Hair follicle dermal papilla cell (primary cell): Measurements from ENCODE around the gene TXNDC5.

DNA sequence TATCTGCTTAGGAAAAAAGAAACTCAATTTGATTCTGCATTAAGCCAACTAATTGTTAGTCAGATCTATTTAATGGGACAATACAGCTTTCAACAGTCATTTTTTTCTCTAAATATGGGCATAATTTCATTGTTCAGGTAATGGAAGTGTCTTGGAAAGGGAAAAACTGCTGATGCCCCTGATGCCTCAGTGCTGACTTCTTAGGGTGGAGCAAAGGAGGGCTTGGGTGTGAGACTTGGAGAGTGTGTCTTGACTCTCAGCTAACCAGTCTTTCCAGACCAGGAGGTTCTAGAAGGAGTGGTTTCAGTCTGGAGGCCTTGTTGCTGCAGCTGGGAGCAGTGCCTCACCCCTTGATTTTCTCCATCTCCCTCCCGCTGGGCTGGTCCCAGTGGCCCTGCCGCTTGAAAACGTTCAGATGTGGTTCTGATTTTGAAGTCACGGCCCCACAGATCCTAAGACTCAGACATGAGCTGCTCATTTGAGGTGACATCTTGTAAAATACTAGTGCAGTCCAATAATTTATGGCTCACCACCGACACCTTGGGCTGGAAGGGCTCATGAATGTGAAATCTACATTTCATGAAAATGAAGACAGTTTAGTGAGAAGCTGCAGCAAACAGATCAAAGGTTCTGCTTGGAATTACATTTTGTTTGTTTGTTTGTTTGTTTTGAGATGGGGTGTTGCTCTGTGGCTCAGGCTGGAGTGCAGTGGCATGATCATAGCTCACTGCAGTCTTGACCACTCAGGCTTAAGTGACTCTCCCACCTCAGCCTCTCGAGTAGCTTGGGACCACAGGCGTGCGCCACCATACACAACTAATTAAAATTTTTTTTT, 5.5 kb downstream of the DSP start:
- CAGE, long polyA plus RNA, result no peak

DNA sequence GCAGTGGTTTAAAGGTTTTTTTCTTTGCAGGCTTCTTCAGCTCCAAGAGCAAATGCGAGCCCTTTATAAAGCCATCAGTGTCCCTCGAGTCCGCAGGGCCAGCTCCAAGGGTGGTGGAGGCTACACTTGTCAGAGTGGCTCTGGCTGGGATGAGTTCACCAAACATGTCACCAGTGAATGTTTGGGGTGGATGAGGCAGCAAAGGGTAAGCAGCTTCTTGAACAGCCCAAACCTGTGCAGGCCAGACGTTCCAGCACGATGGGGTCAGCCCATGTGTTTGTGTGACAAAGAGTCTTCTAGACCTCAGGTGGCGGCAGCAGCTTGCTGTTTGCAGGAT, 17.7 kb downstream of the DSP start:
- CAGE, long polyA plus RNA, result no peak

- CAGE, long polyA plus RNA, result no peak
Measured at GRCh38 chr6:7727101-7727661, 1.3 kb downstream of the BMP6 start.

DNA sequence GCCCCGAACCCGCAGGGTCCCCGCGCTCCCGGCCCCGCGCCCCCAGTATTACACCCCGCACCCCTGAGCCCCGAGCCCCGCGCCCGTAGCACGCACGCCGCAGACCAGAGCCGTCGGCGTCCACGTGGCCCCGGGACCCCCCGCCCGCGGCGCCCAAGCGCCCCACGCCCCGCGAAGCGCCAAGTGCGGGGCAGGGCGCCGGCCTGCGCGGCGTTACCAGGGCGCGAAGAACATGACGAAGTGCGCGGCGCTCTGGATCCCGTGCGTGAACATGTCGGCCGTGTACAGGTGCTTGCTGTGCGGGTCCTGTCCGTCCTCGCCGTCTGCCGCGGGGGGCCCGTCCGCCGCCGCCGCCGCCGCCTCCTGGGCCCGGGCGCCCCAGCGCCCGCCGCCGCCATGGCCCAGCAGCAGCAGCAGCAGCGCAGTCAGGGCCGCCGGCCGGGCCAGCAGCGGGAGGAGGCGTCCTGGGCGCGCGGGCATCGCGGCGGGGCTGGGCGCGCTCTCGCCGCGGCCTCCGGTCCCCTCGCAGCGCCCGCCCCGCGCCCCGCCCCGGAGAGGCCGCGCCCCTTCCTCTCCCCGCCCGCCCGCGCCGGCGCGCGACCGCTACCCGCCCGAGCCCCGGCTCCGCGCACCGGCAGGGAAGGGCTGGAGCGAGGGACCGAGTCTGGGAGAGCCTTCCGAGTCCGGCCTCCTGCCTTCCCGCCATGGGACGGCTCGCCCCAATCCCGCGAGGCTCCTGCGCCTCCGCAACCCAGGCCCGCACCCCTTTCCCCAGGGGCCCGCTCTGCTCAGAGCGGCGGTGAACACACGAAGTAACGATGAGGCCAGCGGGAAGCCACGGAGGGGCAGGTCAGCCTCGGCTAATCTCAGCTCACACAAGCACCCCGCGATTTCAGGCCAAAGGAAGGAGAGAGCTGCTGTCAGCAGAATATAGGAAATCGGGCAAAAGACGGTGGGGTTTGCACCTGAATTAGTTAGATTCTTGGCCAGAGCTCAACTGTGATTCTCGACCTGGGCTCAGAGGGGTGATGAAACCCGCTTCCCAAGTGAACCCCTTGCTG, at the start of gene TXNDC5:
Gene TXNDC5, minus strand, starts transcription at position 492 of the 1,061 bp plus-strand sequence.
- CAGE, long polyA plus RNA, result no peak

- CAGE, long polyA plus RNA, result no peak
Measured at GRCh38 chr6:8017242-8017967, 46.8 kb downstream of the BLOC1S5 start.

DNA sequence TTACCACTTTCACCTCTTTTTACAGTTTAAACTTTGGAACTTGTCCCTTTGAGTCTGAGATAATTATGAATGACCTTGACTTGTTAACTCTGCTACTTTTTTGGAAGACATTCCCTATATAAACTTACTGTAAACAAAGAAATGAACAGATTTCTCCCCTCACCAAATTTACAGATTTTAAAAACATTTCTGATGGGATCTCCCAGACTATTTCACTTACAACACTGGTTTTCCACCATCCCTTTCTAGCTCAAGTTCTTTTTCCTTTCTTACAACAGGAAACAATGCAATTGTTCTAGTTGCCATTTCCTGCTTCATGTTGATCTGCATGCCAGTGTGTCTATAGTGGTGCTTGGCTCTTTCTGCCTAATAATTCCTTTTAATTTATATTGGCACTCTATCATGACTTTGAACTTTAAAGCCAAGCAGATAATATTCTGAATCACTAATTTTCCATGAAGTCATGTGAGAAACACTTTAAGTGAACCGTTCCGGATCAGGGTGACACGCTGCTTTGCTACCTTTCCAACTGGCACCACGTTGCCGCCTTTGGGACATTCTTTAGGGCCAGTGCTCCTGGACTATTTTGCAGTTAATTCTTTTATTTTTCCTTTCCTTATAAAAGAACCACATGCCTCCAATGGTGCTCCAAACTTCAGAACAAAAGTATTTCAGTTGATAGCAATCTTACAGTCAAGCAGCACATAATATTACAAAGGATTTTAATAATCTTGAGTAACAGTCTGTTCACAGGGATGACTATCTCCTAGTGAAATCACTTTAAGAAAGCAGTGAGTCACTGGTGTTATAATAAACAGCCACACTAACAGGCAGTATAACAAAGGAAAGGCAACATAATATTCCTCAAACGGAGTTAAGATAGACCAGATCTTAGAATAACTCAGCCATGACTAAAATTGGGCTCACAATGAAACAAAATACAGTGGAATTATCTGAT, 18.8 kb upstream of the BLOC1S5 start:
- CAGE, long polyA plus RNA, result no peak

- CAGE, long polyA plus RNA, result no peak
Measured at GRCh38 chr6:8112651-8112850, 10.2 kb upstream of the EEF1E1 start.

DNA sequence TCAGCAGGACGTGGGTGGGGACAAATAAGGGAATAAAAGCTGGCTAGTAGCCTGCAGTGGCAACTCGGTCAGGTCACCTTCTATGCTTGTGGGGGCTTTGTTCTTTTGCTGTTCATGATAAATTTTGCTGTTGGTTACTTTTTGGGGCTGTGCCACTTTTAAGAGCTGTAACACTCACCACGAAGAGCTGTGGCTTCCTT, 209.3 kb upstream of the SLC35B3 start:
- CAGE, long polyA plus RNA, result no peak

DNA sequence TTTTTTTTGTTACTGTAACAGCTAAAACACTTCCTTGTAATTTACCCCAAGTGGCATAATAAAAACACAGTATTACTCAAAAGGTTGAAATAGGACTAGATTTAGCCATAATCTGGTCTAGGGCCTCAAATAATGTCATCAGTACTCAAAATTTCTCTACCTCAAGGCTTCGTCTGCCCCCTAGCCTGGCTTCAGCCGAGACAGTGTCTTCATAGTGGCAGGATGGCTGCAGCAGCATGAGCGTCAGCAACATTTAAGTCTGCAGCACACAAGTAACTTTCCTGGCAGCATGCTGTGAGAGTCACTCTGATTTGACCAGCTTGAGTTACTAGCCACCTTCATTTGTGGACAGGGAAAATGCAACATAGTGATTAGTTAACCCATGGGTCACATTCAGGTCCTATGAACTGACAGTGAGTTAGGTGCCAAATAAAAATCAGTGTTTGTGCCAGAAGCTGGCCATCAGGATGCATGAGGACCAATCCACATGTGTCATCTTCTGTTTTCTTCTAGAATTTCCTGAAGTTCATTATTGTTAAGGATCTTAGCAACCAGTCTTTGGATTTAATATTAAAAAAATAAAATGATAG, 209.9 kb upstream of the SLC35B3 start:
- CAGE, long polyA plus RNA, result no peak

DNA sequence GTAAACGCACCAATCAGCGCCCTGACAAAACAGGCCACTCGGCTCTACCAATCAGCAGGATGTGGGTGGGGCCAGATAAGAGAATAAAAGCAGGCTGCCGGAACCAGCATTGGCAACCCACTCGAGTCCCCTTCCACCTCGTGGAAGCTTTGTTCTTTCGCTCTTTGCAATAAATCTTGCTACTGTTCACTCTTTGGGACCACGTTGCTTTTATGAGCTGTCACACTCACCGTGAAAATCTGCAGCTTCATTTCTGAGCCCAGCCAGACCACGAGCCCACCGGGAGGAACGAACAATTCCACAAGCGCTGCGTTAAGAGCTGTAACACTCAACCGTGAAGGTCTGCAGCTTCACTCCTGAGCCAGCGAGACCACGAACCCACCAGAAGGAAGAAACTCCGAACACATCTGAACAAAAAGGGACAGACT, 231.8 kb upstream of the SLC35B3 start:
- CAGE, long polyA plus RNA, result no peak

- CAGE, long polyA plus RNA, result no peak
Measured at GRCh38 chr6:8670703-8671289, 235.5 kb upstream of the SLC35B3 start.

DNA sequence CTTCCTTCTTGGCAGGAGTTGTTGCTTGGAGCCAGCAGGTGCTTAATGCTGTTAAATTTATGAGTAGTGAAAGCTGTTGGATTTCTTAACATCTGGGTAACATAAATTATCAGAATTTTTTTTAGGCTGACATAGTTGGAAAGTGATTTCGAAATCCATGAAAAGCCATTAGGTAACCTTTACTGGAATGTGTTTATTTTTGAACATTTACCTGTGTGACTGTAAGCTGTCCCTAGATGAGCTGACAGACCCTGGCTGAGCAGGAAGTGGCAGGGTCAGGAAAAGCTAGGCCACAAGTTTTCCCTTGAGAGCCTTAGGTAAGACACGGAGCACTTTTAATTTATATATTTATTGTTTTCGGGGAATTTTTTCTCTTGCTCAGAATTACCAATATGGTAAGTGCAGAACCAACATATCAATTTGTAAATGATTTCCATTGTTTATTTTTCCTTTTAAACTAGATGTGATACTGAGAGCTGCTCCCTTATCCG, 470.5 kb upstream of the SLC35B3 start:
- CAGE, long polyA plus RNA, result no peak

- CAGE, long polyA plus RNA, result no peak
Measured at GRCh38 chr6:9385474-9385673, 950.0 kb upstream of the SLC35B3 start.

GRCh38 chr6:9766205-9767116, 648.4 kb downstream of the TFAP2A start:
- CAGE, long polyA plus RNA, result no peak

DNA sequence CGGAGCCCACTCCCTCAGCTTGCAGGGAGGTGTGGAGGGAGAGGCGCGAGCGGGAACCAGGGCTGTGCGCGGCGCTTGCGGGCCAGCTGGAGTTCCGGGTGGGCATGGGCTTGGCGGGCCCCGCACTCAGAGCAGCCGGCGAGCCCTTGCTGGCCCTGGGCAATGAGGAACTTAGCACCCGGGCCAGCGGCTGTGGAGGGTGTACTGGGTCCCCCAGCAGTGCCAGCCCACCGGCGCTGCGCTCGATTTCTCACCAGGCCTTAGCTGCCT, 243.3 kb downstream of the TFAP2A start:
- CAGE, long polyA plus RNA, result no peak

DNA sequence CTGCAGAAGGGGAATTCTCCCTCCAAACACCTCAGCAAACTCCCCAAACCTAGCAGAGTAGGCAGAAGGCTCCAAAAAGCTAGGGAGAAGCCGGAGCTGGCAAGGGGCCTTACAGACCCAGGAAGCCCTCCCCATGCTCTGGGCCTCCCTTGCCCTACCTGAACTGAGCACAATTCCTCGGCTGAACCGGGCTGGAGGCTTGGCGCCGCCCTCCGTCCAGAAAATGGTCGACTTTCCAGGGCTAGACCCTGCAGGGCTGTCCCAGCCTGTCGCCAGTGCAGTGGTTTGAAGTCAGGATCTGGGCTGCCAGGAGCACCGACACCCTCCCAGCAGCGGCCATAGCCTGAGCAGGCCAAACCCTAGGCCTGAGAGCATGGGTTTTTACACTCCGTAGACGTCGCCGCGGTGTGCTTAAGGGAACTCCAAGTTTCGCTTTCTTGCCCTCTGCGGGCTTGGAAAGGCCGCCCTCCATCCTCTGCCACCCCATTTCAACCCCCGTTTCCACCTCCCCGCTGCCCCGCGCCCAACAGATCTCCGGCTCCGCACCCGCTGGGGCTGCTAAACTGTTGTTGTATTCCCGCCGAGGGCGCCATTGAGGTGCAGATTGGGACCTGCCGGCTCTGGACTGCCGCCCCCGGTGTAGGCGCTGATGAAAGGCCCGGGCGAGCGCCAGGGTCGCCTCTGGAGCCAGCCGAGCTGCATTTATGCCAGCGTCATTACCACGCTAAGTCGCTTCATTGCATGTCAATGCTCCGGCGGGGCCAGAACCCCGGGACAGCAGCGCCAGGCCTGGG, 2.1 kb upstream of the TFAP2A start:
- CAGE, long polyA plus RNA, result no peak

- CAGE, long polyA plus RNA, result no peak
Measured at GRCh38 chr6:10485775-10486240, 35.3 kb upstream of the GCNT2 start.

DNA sequence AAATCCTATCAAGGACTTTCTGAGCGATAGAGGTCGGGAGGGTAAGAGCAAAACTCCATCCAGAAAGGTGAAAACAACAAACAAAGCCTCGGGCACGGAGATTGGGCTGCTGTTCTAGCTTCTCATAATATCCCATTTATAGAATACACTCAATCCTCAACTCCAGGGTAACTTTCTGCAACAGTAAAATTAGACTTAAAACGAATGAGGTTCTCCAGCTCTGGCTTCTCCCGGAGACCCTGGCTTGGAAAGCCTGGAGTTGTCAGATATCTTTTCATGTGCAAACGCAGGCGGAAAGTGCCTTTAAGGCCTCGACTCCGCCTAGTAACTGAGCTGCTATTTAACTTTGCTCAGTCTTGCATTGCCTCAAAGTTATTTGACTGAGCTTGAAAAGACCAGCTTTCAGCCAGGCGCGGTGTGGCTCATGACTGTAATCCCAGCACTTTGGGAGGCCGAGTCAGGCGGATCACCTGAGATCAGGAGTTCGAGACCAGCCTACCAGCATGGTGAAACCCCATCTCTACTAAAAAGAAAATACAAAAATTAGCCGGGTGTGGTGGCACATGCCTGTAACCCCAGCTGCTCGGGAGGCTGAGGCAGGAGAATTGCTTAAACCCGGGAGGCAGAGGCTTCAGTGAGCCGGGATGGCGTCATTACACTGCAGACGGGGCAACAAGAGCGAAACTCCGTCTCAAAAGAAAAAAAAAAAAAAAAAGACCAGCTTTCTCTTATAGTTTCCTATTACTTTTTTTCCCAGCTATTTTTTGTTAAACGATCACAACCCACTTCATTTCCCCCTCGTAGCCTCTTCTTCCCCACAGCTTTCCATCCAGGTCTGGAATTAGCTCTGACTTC, 1.8 kb downstream of the GCNT2 start:
- CAGE, long polyA plus RNA, result no peak

GRCh38 chr6:10528960-10529995, 8.1 kb downstream of the GCNT2 start:
- CAGE, long polyA plus RNA, result no peak

- CAGE, long polyA plus RNA, result no peak
Measured at GRCh38 chr6:10659039-10659709, 35.2 kb downstream of the C6orf52 start.